CMK (cell line): Measurements from ENCODE around the genes NEDD4 and TEX9.

- RRBS = no CpG with 5 or more reads among the region's 14 CpGs
Measured at GRCh38 chr15:55652186-55652891, 64.2 kb upstream of the PYGO1 start.

DNA sequence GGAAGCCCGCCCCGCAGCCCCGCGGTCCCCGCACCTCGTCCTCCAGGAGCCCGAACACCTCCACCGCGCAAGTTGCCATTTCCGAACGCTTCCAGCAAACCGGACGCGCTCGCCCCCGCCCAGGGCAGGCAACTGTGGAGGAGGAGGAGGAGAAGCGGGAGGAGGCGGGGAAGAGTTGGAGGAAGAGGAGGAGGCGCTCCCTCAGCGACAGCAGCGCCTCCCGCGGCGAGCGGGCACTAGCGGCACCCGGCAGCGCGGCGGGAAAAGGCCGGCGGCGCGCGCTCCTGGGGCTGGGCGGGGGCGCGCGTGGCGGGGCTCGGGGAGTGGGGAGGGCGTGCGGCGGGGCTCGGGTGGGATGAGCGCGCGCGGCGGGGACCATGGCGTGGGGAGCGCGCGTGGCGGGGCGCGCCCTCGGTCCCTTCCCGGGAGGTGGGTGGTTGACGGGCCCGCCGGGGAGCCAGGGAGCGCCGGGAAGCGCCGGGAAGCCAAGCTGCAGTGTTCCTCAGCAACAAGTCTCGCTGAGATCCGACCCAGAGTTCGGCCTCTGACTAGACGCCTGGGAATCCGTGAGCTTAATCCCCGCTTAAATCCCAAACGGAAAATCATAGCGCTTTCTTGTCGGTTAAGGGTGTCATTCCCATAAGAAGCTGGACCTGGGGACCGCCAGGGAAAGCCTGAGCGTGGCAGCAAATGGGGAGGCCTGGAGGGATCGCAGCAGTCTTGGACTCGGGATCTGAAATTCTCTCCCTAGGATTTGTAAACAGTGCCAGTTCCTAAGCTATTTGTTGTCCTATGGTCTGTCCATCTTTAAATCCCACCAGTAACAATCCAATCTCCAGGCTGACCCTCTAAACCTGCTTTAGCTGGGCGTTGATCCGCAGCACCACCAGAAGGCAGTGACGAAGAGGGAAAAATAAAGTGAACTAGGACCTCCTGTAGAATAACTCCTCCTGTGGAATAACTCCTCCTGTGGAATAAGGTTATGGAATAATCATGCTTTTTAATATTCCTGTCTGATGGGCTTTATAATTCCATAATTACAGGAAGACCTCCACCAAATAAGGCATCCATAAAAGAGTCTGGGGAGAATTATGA lies at the start of gene NEDD4:
Gene NEDD4, minus strand, starts transcription at position 136 of the 1,095 bp plus-strand sequence.
- RRBS = no CpG with 5 or more reads among the region's 82 CpGs

- RRBS = no CpG with 5 or more reads among the region's 1 CpG
Measured at GRCh38 chr15:56089318-56090243, 96.2 kb upstream of the NEDD4 start.

- RRBS = no CpG with 5 or more reads among the region's 4 CpGs
Measured at GRCh38 chr15:56216417-56217179, 27.1 kb downstream of the RFX7 start.

DNA sequence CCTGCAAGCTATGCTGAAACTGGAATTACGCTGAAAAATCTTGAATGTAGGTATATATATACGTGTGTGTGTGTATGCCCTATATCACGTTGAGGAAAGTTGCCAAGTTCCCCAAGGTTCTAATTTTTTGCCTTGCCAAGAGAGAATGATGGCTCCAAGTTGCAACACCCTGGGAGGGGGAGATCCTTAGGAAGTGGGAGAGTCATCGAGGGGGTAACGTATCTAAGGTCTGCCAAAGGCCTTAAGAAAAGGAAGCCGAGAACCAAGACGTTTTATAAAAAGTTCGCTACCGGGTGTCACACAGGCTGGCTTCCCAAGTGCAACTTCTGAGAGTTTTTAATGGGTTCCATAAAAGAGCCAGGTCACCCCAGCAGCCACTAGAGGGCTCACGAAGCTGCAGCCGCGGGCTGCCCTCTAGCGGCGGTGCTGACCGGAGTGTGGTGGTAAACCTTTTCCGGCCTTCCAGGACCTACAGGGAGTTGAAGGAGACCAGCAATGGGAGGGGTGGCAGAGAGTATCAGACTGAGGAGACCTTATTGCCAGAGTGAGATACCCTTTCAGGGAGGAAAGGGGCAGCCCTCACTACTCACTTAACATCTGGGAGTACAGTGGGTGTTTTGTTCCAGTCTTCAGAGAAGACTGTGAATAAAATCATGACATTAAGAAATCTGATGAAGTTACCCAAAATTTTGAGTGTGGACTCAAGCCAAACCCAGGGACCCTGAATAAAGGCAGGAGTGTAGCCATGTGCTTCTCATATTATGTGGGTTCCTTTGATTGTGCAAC lies 2.3 kb upstream of the RFX7 start:
- RRBS = no CpG with 5 or more reads among the region's 16 CpGs

- RRBS = no CpG with 5 or more reads among the region's 57 CpGs
Measured at GRCh38 chr15:56364828-56366105, at the start of gene TEX9. TSS of gene TEX9 (plus strand) at chr15:56365426.

GRCh38 chr15:56832188-56832581 lies 86.3 kb upstream of the TCF12 start:
- RRBS = no CpG with 5 or more reads among the region's 5 CpGs

- RRBS = 1% methylated on average over 28 of the region's 51 CpGs
Measured at GRCh38 chr15:56918956-56919375, 522 bp downstream of the TCF12 start.

GRCh38 chr15:56919376-56919531 lies 810 bp downstream of the TCF12 start:
- RRBS = 0% methylated on average over 1 of the region's 24 CpGs

DNA sequence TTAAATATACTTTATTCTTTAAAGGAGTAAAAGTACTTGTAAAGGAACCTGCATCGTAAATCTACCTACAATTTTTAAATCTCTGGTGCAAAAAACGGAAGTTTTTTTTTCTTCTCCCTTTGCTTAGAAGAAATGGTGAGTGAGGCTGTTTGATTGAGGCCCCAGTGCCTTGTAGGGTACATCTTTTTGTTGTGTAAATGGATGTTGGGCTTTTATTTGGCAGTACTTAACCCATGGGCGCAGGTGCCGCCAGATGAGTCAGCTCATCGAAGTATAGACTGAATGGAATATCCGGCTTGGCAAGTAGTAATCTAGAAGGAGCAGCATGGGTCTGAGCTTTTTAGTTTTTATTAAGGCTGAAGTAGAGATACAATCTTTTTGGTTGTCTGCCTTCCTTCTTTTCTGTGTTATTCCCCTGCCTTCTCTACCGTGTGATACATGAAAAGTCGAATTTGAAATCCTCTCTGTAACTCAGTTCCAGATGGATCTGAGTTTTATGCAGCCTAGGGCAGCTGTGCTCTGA lies 177.7 kb upstream of the CGNL1 start:
- RRBS = no CpG with 5 or more reads among the region's 8 CpGs

GRCh38 chr15:57453613-57454245 lies 77.4 kb downstream of the CGNL1 start:
- RRBS = no CpG with 5 or more reads among the region's 5 CpGs

- RRBS = no CpG with 5 or more reads among the region's 5 CpGs
Measured at GRCh38 chr15:57501825-57502553, 89.7 kb upstream of the MYZAP start.

DNA sequence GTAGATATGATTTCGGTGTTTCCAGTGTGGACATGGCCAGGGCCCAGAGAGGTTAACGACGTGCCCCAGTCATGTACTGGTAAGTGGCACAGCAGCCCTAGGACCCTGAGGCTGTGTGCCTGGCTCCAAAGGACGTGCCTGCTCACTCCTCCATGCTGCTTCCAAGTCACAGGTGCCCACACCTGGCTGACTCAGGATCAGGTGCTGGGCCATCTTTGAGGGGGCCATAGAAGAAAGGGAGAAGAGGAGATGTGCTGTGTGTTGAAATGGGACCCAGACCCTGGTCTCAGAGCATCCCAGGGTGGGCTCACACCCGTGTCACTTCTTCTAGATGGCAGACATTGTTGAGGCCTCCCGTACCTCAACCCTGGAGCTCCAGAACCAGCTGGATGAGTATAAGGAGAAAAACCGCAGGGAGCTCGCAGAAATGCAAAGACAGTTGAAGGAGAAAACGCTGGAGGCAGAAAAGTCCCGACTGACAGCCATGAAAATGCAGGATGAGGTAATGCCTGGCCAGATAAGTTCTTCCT lies 67.4 kb upstream of the MYZAP start:
- RRBS = no CpG with 5 or more reads among the region's 10 CpGs

- RRBS = no CpG with 5 or more reads among the region's 5 CpGs
Measured at GRCh38 chr15:57594635-57595378, 3.1 kb downstream of the MYZAP start.

DNA sequence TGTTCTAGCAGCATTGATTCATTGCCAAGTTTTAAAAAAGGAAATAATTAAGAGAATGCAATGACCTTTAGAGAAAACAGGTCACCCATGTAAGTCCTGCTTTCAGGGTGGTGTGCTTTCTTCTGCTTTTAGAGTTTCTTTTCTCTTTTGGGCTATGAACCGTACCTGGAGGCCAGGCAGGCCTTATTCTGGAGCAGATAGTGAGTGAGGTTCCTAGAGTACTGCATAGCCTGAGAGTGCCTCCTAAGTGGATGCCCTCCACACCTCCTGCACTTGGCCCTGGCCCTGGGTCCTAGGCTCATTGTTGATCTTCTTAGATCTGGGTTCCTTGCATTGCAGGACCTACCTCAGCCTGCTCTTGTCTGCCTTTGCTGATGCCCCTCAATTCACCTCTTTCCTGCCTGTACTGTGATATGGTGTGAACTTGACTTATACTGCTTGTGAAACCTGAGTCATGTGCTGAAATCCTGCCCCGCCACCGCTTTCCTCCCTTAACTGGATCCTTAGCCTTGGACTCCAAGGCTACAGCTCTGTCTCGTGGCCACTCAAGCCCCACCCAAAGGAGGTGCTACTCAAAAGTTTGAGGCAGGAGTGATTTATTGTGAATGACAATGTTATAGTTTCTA lies 55.9 kb downstream of the MYZAP start:
- RRBS = no CpG with 5 or more reads among the region's 4 CpGs

DNA sequence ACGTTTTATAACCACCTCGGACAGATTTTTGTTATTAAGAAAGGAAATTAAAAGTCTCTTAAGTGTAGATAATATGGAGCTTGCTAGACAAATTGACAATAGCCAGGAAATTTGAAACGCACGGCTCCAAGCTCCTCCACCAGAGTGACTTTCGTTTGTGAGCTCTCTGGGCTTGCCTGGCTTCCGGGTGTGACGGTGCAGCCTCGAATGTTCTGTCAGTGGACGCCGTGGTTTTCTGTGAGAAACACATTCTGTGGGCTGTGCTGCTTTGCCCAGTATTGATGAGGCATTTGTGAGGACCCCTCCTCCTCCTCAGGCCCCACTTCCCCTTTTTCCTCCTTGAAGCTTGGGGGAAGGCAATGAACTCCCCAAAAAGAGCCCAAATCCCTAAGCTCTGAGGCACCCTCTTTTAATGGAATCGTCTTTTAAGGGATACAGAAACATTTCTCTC lies 40.7 kb downstream of the POLR2M start:
- RRBS = no CpG with 5 or more reads among the region's 11 CpGs

- RRBS = no CpG with 5 or more reads among the region's 1 CpG
Measured at GRCh38 chr15:58095190-58095548, 29.7 kb upstream of the ALDH1A2 start.

GRCh38 chr15:58228771-58229089 lies 90.5 kb downstream of the AQP9 start:
- RRBS = no CpG with 5 or more reads among the region's 1 CpG

DNA sequence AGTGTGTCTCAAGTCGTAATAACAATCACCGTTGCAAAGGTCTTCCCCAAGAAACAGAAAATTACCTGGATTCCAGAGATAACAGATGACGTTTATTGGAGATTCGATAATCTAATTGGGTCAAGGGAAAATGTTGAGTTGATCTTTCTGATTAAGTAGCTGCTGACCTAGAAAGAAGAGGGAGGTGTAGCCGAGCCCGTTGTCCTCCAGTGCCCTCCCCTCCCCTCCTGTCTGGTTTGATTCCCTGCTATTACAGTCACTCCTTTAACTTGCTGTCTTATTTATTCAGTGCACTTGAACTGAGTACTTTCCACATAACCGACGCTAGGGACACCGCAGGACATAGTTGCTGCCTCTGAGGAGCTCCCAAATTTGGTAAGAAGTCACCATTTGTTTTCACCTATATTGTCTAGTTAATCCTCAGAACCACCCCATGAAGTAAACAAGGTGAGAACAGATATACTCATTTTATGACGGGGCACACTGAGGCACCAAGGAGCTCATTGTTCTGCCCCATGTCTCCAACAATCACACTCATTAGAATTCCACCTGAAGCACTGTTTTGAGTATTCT lies 103.7 kb downstream of the AQP9 start:
- RRBS = no CpG with 5 or more reads among the region's 10 CpGs